UCH-1 (cell line): ENCODE measurements around a stretch of chr4.

- RRBS, result 50% methylated on average over 1 of the region's 13 CpGs
These were observed 141.3 kb downstream of the MAML3 start for GRCh38 chr4:140012354-140013420.

DNA sequence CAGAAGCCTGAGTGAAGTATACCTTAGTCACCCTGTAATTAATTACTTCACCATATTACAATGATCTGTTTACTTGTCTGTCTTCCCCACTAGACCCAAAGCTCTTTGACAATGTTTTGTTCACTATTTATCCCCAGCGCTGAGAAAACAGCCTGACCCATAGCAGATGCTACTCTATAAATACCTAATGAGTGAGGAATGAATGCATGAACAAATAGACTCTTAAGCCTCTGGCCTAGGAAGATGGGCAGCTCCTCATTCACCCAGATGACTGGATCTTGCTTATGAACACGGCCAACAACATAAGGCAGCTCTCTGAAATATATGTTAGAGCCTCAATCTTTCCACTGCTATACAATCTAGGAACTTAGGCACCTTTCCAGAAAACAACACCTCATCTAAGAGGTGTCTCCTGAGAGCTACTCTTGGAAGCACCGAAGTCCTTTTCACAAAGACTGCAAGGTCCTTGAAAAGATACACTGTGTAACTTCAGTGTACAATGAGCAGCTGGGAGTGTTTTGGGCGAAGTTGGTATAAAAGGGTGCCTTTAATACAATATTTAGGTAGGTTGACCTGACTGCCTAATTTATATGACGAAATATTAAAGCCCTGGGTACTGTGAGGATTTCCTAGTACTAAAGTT lies 134.6 kb downstream of the MAML3 start:
- RRBS, result no CpG with 5 or more reads among the region's 5 CpGs

- RRBS, result no CpG with 5 or more reads among the region's 14 CpGs
These were observed 104.8 kb downstream of the MAML3 start for GRCh38 chr4:140048891-140049892.

GRCh38 chr4:140057791-140058267 lies 96.2 kb downstream of the MAML3 start:
- RRBS, result no CpG with 5 or more reads among the region's 2 CpGs

DNA sequence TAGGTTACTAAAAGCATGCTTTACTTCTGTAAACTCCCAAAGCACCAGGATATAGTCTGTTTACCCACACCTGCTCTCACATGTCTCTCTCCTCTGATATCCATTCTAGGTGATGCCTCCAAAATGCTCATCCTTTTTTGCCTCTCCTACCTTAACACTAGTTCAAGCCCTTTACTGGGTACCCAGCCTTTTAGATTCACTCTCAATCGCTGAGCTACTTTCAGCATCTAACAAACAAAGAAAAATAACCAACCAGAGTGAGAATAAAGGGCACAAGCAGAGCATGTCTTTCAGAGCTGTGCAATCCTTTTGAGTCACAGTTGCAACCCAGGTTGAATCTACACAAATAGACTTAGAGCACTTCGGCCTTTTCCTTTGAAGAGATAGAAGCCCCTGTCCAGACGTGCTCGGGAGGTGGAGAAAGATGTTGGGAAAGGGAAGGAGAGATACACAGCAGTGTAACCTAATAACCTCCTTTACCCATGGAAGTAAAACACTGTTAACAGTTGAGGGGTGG lies 9.2 kb downstream of the MAML3 start:
- RRBS, result no CpG with 5 or more reads among the region's 4 CpGs

GRCh38 chr4:140257214-140257566 lies 103.2 kb upstream of the MAML3 start:
- RRBS, result no CpG with 5 or more reads among the region's 3 CpGs

GRCh38 chr4:140641600-140642461 lies 73.1 kb upstream of the UCP1 start:
- RRBS, result no CpG with 5 or more reads among the region's 31 CpGs

DNA sequence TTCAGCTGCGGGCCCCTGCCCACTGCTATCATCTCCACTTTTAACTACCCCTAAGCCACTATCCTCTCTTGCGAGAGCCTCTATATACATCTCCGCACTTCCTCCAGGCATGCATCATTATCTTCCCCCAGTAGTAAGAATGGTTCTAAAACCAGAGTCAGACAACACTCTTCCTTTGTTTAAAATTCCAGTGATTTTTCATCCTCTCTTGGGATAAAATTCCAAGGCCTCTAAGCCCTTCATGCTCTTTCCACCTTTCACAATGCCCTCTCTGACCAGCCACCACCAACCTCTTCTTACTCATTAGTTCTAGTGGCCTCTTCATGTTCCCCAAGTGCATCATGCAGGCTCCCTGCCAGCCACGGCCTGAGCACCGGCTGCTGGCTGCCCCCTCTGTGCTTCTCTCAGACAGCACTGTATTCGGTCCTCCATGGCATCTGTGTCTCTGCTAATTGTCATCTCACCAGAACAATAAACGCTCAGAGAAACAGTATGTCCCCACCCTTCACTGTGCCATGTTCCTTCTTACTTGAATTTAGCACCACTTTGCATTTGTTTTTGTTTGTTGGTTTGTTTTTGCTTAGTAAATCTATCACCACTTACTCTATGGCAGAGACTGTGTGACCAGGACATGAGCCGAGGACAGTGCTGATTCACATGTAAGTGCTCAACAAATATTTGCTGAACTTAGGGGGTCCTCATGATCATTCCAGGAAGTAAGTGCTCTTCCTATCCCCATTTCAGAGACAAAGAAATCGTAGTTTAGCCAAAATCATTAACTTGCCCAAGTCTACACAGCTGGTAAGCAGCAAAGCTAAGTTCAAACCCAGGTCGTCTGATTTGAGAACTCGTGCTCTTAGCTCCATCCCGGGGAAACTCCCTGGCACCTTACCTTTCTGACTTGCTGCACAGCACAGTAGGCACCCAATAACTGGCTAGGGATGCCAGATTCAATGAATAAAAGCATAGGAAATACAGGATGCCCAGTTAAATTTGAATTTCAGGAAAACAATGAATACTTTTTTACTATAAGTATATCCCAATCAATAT lies 77.0 kb upstream of the UCP1 start:
- RRBS, result no CpG with 5 or more reads among the region's 12 CpGs

DNA sequence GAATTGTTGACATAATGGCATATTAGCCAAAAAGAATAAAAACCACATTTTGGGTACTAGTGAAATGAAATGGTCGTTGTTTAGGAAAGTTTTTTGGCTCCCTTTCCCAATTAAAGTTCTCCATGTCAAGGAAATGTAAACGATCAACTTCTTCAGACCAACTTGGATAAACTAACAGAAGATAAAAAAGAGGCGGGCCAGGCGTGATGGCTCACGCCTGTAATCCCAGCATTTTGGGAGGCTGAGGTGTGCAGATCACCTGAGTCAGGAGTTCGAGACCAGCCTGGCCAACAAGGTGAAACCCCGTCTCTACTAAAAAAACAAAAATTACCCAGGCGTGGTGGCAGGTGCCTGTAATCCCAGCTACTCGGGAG lies 60.2 kb downstream of the TBC1D9 start:
- RRBS, result no CpG with 5 or more reads among the region's 9 CpGs

DNA sequence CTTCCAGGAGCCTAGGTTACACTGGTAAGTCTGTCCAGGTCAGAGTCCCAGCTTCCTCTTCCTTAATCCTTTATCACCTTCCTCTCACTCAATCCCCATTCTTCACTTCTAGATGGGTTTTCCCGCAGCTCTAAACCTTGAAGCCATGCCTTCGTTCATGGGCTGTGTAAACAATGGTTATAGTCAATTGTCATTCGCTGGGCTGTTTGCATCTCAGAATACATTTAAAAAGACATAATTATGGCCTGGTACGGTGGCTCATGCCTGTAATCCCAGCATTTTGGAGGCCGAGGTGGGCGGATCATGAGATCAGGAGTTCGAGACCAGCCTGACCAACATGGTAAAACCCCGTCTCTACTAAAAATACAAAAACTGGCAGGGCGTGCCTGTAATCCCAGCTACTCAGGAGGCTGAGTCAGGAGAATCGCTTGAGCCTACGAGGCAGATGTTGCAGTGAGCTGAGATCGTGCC lies 57.9 kb downstream of the TBC1D9 start:
- RRBS, result no CpG with 5 or more reads among the region's 12 CpGs

DNA sequence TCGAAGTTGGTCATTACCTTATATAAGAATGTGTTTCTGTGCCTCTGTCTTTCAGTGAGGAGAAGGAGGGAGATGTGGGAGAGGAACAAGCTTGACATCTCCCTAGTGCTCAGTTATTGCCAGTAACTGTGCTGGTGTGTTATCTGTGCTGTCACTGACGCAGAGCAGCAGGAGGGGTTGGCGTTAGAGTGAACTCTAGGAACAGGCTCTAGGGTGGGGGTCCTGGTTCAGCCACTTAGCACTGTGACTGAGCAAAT lies 34.0 kb upstream of the TBC1D9 start:
- RRBS, result no CpG with 5 or more reads among the region's 3 CpGs

DNA sequence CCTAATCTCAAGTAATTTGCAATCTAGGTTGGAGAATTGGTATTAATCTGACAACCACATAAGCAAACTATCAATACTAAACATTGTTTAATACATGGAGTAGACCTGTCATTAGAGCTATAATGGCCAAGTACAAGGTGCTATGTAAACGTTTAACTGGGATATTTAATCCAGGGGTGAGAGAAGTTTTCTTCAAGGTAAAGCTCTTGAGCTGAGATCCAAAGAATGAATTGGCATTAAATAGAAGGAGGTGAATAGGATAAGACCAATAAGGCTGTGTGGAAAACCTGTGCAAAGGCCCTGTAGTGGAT lies 93.8 kb upstream of the TBC1D9 start:
- RRBS, result no CpG with 5 or more reads among the region's 1 CpG

- RRBS, result no CpG with 5 or more reads among the region's 3 CpGs
These were observed 10.7 kb downstream of the IL15 start for GRCh38 chr4:141646968-141647560.

- RRBS, result no CpG with 5 or more reads among the region's 1 CpG
These were observed 540.9 kb downstream of the INPP4B start for GRCh38 chr4:142305141-142305584.

- RRBS, result no CpG with 5 or more reads among the region's 5 CpGs
These were observed 286.2 kb downstream of the INPP4B start for GRCh38 chr4:142559853-142560387.

DNA sequence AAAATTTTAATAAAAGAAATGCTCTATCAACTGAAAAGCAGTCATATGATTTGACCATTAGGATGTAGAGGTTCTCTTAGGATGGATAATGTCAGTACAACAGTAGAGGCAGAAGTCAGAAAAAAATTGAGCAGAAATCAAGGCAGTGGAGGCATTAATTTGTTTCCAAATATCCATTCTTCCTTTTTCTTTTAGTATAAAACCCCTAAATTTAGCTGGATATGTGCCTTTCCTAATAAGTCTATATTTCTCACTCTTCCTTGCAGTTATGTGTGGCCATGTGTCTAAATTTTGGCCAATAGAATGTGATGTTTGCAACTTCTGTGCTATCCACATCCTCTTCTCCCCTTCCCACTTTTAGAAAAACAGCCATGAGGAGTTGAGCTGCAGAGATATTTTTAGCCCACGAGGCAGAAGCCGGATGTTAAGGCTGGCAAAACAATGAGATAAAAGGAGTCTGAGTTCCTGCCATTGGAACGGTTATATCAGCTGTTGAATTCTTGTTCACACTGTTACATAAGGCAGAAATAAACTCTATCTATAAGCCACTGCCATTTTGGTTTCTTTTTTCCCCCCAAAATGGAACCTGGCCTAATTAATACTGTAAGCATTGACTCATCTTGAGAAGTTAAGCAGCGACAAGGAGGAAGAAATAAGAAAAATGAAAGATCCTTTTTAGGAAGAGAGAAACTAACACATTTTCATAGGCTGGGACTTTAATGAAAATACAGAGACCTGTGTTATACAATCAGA lies 200.7 kb downstream of the INPP4B start:
- RRBS, result no CpG with 5 or more reads among the region's 4 CpGs

- RRBS, result no CpG with 5 or more reads among the region's 1 CpG
These were observed 115.8 kb upstream of the INPP4B start for GRCh38 chr4:142961841-142962313.

DNA sequence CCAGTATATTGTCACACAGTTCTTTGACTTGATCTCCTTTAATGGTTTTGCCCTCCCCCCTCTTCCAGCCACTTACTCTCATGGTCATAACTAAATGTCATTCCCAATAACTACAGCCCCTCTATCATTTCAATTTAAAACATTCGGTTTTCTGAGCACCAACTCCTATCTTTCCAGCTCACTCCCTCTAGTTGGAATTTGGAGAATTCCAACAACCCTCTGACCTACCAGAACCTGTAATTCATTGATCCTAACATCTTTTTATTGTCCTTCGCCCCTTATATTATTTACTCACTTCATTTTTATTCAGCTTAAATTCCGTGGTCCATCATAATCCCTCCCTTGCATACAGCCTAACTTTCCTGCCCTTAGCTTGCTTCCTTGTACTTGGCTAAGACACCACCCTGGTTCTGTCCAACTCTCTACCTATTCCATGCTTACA lies 21.6 kb upstream of the USP38 start:
- RRBS, result no CpG with 5 or more reads among the region's 3 CpGs

DNA sequence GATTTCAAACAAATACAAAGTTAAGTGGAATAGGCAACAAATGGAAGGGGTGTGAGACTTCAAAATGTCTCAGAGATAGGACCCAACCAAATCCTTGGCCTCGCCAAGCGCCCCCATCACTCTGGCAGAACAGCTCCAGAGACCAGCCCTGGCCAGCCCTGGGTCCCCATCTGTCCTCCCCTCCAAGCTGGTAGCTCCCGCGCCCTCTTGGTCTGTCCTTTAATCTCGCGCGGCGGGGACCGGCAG lies 1.2 kb upstream of the GAB1 start:
- RRBS, result 40% methylated on average over 1 of the region's 9 CpGs